SP-49 (cell line): ENCODE results near the genes SALL2, OR10G3, OR4E2 and PSMB5.

DNA sequence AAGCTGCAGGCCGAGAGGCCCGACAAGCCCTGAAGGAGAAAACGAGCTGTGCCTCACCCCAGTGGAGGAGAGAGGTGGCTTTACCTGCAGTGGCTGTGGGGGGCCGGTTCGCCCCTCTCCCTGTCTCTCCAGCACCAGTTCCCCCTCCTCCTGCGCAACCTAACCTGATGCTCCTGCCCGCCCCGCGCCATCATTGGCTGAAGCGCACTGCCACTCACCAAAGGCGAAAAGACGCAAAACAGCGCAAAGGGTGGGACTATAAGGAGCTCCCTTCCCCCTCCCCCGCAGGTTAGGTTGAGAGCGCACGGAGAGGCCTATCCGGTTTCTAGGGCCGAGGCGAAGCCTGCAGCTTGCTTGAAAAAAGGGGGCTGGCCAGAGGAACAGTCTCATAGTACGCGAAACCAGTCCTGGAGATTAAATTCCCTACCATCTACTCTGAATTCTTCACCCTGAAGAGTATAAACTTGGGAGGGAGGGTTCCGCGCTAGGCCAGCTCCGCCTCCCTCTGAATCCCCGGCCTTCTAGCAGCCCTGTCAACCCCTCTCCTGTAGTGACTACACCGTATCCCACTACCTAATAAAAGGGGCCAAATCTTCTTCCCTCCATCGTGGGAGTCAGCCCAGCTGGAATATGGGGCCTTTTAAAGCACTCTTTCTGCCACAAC lies 18.7 kb downstream of the CHD8 start:
- PRO-cap: bidirectional peak, plus-strand start at position 321 of the sequence, minus-strand start at position 136 of the sequence

DNA sequence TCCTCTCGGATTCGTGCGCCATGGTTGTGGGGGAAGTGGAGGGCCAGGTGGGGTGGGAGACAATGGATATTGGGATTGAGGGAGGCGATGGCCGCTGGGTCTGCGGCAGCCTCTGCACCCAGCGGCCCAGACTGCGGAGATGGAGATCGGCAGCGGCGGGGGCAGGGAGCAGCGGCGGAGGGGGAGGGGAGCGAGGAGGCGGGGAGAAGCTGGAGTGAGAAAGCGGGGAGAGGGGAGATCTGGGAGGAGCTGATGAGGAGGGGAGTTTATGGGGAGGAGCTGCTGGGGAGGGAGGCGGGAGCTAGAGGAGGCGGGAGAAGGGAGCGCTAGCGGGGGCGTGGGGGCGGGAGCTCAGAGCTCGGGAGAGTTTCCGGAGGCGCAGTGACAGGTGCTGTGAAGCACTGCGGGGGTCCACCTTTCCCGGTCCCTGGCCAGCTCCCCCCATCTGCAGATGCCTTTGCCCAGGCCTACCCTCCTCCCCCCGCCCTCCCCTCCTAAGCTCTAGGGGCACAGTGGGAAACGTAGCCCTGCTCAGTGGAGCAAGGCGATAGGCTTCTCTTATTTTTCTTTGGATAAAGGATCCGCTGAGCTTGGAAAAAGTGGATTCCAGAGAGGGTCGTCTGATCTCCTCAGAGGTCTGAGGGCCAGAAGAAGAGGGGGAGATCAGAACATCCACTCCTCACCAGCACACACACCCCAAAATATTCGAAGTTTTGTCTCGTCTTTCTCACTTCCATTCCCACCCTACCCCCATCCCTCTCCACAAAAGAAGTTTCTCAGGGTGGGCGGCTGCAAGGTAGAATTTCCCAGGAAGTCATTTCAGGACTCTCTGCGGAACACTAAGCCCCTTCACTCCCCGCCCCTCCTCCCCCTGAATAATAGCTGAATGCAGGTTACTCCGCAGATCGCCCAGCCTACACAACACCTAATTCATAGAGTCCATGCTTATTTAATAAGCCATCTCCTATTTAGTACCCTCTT lies at the start of gene SALL2:
TSS of gene SALL2 (minus strand) at position 241 of the 981 bp plus-strand sequence.
- PRO-cap: unidirectional peak, plus-strand start at position 364 of the sequence

DNA sequence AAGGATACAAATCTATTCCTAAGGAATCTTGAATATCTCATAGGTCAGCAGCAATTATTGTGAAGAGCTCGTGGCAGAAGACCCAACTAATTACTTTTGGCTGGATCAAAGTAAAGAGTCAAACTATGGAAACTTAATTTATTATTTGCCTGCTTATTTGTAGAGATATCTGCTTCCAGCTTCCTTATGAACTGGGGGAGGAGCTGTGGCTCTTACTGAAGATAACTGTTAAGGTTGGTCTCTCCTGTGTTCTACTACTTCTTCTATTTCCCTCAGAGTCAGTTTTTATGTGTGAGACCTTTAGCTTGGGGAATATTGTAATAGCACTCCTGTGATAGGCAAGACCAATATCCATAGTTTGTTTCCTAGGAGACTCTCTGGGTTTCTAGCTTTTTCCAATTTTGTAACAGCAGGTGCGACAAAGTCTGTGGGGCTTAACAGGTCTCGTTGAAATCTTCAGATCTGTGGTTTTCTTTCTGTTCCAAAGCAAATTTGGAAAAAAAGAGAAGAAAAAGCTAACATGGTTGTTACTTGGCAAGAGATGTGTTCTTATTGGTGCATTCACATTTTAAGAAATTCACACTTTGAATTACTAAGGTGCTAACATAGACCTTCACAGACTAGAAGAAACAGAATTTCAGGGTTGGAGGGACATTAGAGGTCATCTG lies at the start of gene OR10G3:
TSS of gene OR10G3 (minus strand) at position 244 of the 668 bp plus-strand sequence.
- PRO-cap: no peak

GRCh38 chr14:21653677-21653885 lies at the start of gene OR4E2:
TSS of gene OR4E2 (plus strand) at chr14:21653835.
- PRO-cap: no peak

- PRO-cap: no peak
Measured at GRCh38 chr14:21723968-21724643, 50.5 kb upstream of the OR4E1 start.

- PRO-cap: no peak
Measured at GRCh38 chr14:21868627-21869026, 195.0 kb upstream of the OR4E1 start.

DNA sequence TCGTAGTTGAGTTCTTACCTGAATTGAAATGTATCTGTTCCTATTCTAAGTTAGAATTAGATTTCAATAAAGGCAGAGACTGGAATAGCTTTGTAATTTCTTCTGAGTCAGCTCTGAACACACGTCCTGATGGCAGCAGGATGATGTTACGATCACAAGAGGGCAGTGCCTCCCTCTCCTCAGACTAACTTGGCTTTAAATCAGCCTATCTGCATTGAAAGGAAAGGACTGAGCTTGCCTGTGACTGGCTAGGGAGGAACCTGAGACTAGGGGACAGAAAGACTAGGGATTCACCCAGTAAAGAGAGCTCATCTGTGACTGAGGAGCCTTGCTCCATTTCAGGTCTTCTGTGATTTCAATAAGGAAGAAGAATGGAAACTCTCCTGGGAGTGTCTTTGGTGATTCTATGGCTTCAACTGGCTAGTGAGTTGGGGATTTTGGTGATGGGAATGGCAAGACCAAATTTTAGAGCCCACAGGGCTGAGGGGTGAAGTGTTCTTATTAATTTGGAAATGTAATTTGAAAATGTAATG lies 323.8 kb upstream of the OR4E1 start:
- PRO-cap: no peak

DNA sequence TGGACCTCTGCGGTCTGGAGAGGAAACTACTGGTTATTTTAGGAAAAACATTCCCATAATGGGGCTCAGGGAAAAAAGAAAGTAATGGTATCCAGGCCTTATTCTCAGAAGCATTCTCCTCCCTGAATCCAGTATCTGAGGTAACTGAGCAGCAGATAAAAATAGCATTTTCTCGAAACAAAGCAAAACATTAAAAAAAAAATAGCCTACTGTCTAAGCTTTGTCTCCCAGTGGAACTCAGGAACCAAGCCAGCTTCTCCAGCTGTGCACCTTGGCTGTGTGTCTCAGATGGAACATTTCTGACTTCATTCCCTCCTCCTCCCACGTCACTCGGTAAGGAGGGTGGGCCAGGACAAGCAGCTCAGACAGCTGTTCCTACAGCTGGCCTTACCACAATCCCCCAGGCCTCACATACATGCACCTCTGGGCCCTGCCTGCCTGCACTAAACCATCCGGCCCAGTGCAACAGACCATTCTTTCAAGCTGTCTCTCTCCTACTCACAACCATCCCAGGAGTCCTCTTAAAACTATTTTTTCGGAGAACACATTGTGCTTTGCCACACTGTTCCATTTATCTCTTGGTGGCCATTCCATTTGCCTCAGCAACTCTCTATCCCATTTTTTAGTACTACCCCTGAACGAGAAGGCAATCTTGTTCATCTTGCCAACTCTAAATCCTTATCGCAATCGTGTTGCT lies 249.7 kb downstream of the DAD1 start:
- PRO-cap: no peak

DNA sequence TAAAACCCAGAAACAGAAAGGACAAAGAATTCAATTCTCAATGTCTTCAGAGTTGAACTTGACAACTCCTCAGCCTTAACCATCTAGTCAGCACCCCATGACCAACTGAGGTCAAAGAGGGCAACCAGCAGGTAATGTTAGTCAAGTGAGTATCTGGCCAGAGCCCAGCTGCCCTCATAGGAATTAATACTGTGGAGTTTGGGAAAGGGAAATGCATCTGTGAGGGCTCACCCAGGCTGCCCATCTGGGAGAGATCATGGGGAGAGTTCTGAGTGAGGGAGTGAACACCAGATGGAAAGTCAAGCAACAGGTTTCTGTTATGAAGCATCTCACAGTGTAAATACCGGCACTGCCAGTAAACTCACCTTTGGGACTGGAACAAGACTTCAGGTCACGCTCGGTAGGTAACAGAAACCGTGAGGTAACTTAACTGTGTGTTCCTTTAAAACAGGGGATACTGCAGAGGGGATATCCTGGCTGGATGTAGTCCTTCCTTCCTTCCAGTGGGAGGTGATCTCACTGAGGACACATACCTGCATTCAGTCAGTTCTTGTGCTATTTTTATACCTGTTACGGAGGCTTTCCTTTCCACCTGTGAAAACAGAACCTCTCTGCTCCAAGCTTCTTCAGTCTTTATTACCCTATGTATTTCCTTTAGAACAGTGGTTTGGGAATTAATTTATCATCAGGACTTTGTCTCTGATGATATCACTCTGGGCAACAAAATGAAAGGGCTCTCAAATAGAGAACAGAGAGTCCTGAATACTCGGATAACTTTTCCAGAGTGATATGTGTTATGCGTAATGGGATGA lies 94.3 kb downstream of the DAD1 start:
- PRO-cap: no peak

DNA sequence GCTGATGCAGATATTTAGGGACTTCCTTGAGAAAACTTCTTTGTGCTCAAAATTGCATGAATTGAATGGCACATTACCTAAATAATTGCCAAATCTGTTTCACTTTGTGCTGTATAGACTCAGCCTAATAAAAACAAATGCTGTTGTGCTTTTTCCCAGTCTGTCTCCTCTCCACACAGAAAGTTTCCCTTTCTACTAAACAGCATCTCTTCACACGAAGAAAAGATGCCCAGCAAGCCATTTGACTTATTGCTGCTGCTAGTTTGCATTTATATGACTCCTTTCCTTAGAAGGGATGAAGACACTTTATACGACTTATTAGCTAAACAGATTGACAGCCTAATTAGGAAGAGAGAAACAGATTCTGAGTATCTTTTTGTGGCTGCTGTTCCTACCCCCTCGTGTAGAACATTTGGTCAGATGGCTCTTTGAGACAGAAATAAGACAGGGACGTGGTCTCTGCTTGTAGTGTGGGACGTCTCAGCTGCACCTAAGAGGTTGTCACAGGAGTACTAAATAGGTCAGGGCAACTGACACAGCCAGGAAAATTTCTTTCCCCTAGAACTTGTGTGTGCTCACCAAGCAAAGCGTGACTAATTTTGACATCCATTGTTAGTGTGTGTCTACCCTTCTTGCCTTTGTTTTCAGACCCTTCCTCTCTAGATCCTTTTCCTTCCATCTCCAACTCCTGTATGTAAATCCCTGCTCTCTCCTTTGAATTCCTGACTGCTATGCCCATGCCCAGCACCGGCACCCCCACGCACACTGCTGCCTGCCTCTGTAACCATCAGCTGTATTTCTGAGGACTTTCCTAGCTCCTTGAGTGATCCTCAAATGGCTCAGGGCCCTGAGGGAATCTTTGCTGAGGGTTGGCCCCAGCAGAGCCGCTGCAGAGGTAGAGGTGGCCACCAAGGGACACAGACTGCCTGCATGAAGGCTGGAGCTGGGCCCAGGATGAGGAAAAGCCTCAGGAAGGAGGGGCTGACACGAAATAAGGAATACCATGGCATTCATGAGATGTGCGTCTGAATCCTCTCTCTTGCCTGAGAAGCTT lies 83.2 kb downstream of the DAD1 start:
- PRO-cap: no peak

- PRO-cap: no peak
Measured at GRCh38 chr14:22511618-22512041, 77.4 kb downstream of the DAD1 start.

- PRO-cap: no peak
Measured at GRCh38 chr14:22525121-22525947, 63.7 kb downstream of the DAD1 start.

DNA sequence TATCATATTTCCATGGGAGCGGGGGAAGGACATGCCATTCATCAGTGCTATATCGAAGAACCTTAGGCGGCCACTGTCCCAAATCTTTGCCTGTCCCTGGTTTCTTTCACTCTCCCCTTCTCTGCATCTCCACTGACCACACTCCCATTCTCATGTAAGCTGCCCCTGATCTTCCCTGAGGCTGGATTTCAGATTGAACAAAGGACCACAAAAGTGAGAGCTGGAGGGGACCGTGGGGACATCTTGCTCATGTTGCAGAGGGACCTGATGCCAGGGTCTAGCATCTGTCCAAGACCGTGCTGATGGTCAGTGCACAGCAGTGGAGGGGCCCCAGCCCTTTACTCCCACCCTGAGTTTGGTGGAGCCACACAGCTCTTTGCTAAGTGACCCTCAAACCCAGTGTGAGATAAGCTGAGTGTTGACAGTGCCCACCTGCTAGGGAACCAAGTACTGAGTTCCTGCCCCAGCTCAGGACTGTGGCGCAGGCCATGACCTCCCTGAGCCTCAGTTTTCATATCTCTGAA lies 51.2 kb downstream of the DAD1 start:
- PRO-cap: no peak

GRCh38 chr14:22548385-22548718 lies 40.7 kb downstream of the DAD1 start:
- PRO-cap: no peak

DNA sequence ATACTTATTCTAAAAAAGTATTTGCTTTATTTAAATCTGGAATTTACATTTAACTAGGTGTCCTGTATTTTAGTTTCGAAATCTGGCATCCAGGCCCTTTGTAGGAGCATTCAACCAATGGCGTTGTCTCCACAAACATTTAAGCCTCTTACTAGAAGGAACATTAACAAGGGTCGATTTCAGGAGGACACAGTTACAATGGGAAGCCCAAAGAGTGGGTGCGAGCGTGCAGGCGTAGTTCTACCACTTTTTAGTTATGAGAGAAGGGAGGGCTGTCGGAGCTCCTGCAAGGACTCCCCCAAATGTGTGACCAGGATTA lies 402 bp upstream of the ABHD4 start:
- PRO-cap: no peak

DNA sequence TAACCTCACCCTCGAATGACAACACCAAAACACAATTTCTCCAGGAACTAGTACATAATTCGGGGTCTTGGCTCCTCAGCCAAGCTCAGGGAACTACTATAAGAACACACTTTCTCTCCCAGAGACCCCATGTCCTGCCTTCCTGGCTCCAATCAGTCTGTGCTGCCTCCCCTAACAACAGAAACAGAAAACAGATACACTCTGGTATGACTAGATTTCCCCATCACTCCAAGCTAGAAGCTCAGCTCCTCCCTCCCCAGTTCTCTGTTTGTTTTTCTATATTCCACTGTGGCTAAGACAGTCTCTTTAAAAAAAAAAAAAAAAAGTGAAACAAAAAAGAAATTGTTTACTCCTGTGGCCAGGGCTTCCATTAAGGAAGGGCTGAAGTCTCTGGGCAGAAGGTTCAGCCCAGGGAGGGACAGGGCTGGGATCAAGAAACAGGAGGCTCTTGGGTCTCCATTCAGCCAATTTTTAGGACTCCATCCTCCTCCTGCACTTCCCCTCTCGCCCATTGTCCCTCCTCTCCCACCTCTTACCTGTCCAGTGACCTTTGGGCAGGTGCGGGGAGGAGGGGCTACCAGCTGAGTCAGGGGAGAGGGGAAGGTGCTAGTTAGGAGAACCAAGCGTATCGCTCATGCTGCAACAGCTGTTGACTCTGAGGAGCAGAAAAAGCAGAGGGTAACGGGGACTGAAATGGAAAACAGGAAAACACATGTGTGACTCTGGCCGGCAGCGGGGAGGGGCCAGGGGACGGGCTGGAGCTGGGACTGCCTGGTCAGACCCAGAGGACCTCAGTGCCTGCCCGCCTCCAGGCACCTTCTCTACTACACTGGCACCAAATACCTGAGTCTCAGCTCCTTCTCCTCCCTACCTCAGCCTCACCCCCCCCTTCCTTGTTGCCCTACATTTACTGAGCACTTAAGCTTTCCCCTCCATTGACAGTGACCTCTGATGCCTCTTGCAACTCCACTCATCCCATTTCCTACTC lies 4.2 kb upstream of the SLC7A7 start:
- PRO-cap: no peak

DNA sequence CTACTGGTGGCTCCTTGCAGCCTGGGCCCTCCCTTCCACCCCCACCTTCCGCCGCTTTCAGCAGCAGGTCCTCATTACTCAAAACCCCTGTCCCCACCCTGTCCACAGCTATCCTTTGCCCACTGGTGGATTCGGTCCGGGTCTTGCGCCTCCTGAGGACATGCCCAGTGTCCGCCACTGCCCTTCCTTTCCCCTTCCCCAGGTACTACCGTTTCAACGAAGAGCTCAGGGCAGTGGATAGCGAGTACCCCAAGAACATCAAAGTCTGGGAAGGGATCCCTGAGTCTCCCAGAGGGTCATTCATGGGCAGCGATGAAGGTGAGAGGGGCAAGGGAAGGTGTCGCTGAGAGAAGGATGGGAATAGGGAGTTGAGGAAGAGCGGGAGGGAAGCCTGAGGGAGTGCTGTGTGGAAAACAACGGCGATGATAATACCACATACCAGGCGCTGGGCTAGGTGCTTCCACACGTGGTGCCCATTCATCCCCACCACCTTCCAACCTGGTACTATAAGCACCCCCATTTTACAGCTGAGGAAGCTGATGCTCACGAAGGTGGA lies 8.7 kb downstream of the MMP14 start:
- PRO-cap: no peak

DNA sequence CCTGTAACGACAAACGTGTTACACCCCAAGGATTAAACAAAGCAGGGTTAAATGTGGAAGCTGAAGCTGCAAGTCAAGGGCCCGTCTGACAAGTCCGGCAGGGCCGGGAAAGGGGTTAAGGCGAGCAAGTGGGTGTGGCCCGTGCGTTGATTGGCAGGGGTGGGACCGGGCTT lies 90 bp upstream of the LRP10 start:
- PRO-cap: bidirectional peak, plus-strand start outside the sequence, minus-strand start at position 87 of the sequence

DNA sequence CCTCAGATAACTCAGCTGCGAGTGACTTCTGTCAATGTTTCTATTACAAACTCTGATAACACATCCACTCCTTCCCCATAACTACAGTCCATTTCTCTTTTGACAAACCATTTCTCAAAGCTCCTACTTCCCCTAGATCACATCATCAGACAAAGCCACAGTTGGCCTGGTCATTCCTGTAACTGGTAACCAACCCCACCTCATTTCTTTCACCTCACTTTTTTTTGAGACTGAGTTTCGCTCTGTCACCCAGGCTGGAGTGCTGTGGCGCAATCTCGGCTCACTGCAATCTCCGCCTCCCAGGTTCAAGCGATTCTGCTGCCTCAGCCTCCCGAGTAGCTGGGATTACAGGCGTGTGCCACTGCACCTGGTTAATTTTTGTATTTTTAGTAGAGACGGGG lies 5.1 kb downstream of the HAUS4 start:
- PRO-cap: no peak

GRCh38 chr14:23034315-23035390 lies at the start of gene PSMB5:
TSS of gene PSMB5 (minus strand) at chr14:23034900.
- PRO-cap: unidirectional peak, minus-strand start at chr14:23034904; bidirectional peak, plus-strand start at chr14:23035281, minus-strand start at chr14:23035220